ENCODE data around the gene FRMD1.

DNA sequence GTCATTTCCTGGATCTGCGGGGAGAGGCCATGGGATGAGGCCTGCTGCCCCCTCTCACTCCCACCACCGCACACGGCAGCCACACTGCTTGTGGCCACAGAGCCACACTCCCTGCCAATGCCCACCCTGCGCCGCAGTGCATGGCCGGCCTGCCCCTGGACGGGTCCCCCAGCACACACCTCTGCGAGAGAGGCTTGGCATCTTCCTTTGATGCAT is 21.8 kb downstream of the FRMD1 start:
- RRBS, result no CpG with 5 or more reads among the region's 8 CpGs

DNA sequence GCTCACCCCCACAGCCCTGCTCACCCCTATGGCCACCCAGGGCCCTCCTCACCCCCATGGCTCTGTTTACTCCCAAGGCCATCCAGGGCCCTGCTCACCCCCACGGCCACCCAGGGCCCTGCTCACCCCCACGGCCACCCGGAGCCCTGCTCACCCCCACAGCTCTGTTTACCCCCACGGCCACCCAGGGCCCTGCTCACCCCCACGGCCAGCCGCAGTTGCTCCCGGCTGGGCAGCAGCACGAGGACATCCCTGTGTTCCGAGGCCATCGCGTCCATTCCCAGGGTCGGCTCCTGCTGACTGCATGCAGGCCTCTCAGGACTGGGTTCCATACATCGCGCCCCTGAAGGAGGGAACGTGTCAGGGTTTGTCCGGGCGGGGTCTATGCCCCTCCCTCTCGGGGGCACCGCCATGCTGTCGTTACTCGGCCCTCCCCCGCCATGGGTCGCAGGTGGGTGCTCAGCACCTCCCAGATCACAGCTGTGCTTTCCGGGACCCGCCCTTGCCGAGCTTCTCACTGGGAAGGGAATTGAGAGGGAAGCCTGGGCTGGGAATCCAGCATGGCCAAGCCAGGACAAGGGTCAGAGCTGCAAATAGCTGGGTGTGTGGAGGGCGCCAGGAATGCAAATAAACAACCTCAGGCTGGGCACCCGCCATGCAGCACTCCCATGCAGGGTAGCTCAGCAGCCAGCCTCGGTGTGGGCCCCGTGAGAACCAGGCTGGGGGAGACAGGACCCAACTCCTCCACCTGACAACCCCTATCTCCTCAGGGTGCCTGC is at the start of gene FRMD1:
Gene FRMD1, minus strand, starts transcription at position 531 of the 779 bp plus-strand sequence.
- RRBS, result 89% methylated on average over 4 of the region's 30 CpGs

- RRBS, result no CpG with 5 or more reads among the region's 16 CpGs
Observed at GRCh38 chr6:168092872-168093454, 14.0 kb upstream of the FRMD1 start.

DNA sequence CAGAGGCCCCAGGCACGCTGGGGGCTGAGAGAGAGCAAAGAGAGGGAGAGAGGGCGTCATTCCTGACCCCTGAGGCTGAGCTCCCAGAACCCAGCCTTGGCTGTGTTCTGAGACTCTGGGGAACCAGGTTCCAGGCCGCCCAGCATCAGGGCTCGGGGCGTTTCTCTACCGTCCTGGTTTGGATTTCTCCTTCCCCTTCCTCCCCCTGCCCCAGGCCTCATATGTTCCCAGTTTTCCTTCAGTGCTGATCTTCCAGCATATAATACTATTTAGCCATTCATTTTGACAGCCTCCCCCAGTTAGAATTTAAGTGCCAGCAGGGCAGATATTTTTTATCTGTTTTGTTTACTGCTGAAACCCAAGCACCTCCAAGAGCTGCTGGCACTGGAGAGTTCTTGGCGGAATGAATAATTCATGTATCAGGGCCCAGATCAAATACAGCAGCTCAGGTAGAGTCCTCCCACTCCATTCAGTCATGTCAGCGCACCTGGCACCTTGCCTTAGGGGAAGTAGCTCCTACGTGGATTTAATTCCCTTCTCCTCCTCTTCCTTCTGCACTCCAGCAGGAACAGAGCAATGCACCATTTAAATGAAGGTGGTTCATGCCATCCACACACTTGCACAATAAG is 23.4 kb upstream of the FRMD1 start:
- RRBS, result no CpG with 5 or more reads among the region's 9 CpGs

- RRBS, result no CpG with 5 or more reads among the region's 6 CpGs
Observed at GRCh38 chr6:168114530-168114821, 35.5 kb upstream of the FRMD1 start.

- RRBS, result no CpG with 5 or more reads among the region's 17 CpGs
Observed at GRCh38 chr6:168247364-168248113, 72.0 kb downstream of the DACT2 start.

DNA sequence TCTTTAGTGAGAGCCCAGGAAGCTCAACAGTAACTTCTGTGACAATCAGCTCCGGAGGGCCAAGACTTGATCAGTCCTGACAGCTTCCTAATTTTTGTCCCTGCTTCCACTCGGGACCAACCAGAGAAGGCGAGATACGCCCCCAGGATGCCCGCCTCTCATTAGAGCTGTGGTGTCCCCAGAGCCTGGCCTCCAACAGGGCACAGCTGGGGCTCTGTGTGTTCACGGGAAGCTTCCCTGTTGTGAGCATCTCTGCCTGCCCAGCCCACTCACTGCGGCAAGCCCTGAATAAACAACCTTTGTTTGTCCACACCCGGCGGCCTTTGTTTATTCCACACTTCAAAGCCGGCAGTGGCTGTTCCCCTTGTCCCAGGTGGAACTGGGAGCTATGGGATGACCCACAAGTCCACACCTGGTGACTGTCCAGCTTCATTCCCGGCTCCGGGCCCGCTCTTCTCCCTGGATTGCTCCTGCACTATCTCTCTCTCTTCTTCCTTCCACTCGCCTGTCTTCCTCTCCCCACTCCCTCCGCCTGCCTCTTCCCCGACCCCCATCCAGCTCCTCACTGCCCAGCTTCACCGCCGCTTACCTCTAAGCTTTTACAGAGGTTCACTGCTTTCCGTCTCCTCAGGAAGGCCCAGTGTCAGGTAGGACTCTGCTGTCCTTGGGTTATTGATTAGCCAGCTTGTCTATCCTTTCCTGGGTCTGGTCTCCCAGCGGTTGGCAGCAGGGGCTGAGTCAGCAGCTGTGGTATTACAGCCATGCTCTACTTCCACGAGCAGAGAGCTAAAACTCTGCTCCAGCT is 17.9 kb downstream of the DACT2 start:
- RRBS, result 18% methylated on average over 3 of the region's 21 CpGs

GRCh38 chr6:168368109-168368385 is 48.5 kb upstream of the DACT2 start:
- RRBS, result no CpG with 5 or more reads among the region's 4 CpGs

GRCh38 chr6:168417604-168418124 is 23.3 kb upstream of the SMOC2 start:
- RRBS, result no CpG with 5 or more reads among the region's 11 CpGs

DNA sequence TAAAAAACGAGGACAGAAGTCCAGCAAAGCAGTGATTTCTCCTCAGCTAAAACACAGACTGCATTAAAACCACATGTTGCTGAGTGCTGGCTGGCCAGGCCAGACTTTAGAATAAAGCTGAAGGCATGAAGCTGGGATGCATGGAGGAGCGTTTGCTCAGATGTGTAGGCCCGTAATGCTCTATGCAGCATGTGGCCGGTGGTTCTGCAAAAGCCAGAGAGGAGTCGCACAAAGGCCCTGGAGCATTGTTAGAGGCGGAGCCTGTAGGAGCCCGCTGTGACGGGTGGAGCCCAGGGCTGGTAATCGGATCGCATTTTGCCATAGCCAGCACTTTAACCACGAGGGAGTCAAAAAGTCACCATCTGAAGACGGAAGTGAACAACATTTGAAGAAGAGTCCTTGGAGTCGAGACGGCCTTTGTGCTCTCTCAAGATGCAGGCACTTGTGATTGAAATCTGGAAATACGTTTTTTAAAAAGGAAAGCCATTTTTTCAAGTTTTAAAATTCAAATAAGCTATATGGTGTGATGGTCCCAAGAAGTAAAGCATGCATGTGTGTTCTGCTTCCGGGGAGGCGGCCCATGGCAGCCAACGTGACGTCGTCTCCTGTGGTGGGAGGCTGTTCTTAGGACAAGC is 83.8 kb downstream of the SMOC2 start:
- RRBS, result no CpG with 5 or more reads among the region's 20 CpGs

GRCh38 chr6:168574433-168575447 is 133.8 kb downstream of the SMOC2 start:
- RRBS, result 94% methylated on average over 5 of the region's 28 CpGs

- RRBS, result 97% methylated on average over 8 of the region's 41 CpGs
Observed at GRCh38 chr6:169231827-169232347, 21.8 kb downstream of the THBS2 start.

DNA sequence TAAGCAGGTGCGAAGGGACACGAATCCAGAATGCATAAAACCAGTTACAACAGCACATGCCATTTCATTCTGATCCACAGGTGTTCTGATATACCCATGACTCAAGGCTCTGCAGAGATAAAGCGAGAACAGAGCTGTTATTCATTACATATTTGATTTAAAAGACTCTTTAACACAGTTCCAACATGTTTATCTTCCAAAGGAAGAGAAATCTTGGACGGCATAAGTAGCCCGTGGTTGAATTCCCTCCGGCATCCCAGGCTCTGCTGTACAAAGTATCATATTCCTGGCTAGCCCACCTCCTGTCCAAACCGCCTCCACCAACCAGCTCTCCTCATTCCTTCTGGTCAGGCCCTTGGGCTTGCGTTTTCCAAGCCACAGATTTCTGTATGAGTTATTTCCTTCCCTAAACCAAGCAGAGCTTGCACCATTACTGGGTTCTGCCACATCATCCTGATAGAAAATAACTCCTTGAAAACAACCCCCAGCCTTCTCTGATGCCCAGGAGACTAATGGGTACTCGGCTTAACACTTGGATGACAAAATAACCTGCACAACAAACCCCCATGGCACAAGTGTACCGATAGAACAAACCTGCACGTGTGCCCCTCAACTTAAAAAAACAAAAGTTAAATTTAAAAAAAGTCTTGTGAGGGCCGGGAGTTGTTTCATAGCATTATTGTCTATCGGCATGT is 36.4 kb upstream of the THBS2 start:
- RRBS, result no CpG with 5 or more reads among the region's 13 CpGs

- RRBS, result no CpG with 5 or more reads among the region's 12 CpGs
Observed at GRCh38 chr6:169292183-169292848, 38.7 kb upstream of the THBS2 start.

DNA sequence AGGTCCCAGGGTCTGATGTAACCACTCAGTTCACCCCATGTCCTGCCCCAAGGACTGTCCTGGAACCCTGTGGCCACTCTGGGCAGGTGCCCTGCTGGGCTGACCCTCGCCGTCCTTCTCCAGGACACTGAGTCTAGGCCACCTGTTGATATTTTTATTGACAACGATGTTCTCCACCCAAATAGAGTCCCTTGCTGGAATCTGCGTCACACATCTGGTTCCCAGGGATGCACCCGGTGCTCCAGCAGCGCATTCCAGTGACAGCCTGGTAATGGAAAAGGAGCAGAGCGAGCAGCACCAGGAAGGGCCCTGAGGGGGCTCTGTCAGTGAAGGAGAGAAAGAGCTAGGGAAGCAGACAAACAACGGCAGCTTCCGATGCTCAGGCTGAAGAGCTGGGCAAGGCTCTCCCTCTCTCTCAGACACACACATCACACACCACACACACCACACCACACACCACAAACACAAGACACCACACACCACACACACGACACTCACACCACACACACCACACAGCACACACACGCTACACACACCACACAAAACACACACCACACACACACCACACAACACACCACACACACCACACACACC is 117.8 kb upstream of the THBS2 start:
- RRBS, result no CpG with 5 or more reads among the region's 11 CpGs

DNA sequence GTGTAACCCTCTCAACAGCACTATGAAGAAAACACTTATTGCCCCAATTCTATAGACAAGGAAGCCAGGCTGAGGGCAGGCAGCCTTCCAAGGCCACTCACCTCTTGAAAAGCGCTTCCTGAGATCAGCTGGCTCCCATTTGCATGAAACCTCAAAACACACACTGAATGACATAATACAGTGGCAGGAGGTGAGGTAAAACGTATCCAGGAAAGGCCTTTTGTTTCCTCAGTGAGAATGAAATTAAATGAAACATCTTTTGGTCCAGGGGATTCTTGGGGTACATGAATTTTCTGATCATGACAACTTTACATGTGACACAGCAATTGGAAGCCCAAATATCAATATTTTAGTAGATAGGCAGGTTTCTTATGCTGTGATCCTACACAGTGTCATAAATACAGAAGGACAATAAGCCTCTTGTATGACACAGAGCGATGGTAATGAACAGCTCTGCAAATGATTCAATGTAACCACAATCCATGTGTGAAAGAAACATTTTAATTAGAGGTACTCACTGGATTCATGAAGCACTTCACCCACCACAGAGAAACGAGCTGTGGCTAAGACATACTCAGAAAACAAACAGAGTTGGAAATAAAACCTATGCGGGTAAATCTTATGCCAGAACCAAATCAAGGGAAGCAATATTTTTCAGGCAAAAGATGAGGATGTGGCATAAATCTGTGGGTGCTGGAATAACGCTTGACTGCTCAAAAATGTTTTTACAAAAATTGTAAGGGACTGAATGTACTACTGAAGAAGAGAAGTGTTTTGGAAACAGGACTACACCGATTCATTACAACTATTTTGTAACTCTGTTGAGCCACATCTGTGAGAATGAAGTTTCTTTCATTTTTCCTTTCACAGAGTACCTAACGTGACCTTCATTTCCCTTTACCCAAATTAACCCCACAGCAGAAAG is 112.2 kb downstream of the WDR27 start:
- RRBS, result no CpG with 5 or more reads among the region's 8 CpGs

DNA sequence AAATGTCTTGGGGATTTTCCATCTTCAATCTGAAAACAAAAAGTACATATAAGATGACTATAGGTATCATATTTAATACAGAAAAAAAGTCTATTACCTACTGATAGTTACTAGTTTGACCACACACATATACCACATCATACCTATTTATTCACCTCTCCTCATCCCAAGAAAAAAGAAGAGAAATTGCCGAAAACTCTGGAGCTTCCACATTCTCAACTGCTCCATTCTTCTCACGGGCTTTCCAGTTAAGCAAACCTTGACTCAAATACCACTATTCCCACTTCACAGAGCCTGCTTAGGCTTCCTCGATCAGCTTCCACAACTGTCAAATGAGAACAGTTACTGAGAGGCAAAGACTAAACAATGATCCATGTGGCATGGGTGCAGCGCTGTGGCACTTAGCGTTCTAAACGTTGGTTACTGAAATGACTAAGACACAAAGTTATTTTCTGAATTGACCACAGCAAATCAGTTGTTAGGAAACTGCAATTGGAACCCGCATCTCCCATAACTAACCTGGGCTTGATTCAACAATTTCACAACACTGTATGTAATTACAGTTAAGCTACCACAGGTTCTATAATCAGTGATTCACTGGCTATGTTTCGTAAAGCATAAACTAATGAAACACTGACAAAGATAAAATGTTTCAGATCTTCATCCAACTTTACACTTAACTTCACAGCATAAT is 12.7 kb downstream of the WDR27 start:
- RRBS, result no CpG with 5 or more reads among the region's 8 CpGs

DNA sequence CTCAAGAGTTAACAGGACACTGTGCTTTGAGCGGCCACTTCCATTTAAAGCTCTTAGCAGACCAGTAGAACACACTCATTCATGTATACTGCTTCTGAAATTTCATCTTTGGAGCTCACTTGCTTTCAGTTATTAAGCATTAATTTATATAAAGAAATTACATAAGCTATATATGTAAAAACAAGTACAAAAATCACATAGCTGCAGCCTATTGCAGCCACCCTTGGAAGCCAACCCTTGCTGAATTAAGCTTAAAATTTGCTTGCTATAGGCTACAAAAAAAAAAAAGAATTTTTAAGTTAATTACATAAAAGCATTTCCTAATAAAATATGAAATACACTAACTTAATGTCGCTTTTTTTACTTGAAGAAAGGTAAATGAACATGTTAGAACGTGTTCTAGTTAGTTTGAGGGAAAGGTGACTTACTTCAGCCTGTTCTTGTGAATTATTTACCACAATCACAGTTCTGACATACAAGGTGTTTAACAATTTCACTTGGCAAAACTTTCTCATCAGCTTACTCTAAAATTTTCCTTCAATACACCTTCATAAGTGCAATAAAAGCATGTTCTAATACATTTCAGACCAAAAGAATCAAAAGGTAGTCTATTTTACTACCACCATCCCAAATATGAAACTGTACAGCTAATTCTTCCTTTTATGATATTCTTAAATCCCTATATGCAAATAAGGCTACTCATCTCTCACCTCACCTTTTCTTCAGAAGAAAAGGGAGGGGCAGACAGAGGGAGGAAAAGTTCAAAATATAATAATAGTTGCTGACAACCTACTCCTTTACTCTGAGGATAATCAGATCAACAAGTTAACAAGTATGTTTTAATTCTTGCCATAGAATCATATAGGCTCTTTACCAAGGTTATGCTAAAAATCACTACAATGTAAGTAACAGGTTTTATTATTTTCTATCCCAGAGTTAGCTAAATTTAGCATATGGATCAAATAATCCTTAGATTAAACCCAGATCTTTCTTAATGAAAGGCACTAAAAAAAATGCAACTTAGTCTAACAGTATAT is 7.2 kb downstream of the C6orf120 start:
- RRBS, result no CpG with 5 or more reads among the region's 3 CpGs

DNA sequence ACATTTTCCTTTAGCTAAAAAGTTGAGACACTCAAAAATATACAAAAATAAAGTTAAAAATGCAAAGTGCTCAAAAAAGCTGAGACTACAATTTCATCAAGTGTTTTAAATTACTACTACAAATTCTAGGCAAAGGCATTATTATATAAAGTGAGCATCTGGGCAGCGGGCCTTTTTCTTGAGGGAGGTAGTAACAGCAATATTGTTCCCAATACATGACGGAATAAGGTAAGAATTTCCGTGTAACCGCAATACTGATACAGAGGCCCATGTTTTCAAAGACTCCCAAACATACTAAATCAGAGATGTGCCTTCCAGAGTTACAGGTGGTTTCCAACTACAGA is 1.9 kb downstream of the PHF10 start:
- RRBS, result no CpG with 5 or more reads among the region's 4 CpGs

DNA sequence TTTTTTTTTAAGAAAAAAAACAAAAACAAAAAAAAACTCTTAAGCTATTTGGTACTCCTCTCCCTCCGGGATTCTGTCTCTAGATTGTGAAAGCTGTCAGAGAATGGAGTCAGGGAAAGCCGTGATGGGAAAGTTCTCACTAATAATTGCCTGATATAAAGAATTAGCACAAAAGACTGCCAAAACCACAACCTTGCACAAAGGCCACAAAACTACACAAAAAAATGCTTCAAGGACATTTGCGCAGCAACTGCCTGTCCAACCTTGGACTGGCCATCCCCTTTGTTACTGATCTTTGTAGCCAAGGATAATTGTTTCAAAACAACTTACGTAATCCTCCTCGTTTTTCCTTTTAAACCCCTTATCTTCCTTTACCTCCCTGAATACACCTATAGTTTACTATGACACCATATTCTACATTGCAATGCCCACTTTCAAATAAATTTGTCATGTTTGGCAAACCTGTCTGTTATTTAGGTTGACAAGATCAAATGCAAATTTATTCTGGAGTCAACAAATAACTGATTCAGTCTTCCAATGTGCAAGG is 1.4 kb upstream of the PHF10 start:
- RRBS, result no CpG with 5 or more reads among the region's 5 CpGs

Data from islet of Langerhans (tissue), 1 donor.